Metanephros (tissue), 2 donors: ENCODE results near the gene PSMD7.

DNA sequence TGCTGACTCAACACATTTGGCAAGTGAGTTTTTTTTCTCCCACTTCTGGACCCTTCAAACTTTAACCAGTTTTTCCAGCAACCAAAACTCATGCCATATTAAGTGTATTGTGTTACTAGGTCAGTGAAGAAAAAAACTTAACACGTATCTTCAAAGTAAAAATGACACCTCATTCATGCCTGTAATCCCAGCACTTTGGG lies 5.2 kb downstream of the AP1G1 start:
- RAMPAGE, long total RNA, result no peak

DNA sequence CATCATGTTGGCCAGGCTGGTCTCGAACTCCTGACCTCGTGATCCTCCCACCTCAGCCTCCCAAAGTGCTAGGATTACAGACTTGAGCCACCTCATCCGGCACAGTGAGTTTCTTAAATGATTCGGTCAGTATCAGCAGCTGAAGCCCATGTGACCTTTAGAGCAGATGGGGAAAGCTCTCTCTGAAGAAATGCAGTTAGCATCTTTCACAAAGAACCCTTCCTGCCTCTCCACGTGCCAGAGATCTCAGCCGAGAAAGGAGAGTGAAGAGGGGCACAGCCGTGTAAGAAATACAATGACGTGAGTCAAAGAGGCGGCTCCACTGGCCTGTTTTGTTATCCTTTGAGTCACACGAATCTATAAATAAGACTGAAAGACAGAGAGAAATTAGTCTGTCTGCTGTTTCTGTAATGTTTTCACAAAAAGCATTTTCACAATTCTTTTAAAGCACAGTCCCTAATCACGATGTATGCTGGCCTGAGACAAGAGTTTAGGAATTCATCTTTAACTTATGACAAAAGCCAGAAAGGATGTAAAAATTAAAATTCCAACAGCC lies 8.0 kb upstream of the AP1G1 start:
- RAMPAGE, long total RNA, result no peak

DNA sequence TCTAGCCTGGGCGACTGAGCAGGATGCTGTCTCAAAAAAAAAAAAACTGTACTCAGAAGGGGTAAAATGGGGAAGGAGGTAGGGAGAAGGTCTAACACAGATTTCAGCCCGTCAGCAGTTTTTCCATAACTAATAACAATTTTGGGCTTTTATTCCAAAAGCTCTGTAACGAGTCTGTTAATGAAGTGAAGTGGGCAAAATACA lies 10.8 kb downstream of the ZNF821 start:
- RAMPAGE, long total RNA, result no peak

DNA sequence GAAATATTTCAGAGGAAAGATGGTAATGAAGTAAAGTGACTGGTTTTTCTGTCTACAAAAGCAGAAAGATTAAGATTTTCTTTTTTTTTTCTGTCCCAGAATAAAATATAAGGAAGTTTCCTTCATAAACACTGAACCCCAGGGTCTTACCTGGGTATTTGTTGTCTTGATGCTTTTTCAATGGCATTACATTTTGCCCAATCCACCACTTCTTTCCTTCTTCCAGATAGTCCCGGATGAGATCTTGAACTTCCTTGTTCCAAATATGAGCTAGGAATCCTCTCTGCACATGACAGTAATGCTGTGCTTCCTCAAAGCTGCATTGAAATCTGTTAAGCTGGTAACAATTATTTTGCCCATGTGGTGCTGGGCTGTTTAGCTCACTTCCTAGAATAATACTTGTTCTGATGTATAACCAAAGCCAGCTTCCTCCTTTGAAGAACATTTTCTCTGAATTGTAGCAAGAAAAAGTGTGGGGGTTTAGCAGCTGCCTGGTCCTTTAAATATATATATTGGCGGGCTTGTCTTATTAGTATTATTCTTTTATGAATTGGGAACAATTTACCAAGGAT lies 582 bp downstream of the PKD1L3 start:
- RAMPAGE, long total RNA, result no peak

- RAMPAGE, long total RNA, result no peak
These were observed 8.5 kb downstream of the DHODH start for GRCh38 chr16:72016795-72017788.

DNA sequence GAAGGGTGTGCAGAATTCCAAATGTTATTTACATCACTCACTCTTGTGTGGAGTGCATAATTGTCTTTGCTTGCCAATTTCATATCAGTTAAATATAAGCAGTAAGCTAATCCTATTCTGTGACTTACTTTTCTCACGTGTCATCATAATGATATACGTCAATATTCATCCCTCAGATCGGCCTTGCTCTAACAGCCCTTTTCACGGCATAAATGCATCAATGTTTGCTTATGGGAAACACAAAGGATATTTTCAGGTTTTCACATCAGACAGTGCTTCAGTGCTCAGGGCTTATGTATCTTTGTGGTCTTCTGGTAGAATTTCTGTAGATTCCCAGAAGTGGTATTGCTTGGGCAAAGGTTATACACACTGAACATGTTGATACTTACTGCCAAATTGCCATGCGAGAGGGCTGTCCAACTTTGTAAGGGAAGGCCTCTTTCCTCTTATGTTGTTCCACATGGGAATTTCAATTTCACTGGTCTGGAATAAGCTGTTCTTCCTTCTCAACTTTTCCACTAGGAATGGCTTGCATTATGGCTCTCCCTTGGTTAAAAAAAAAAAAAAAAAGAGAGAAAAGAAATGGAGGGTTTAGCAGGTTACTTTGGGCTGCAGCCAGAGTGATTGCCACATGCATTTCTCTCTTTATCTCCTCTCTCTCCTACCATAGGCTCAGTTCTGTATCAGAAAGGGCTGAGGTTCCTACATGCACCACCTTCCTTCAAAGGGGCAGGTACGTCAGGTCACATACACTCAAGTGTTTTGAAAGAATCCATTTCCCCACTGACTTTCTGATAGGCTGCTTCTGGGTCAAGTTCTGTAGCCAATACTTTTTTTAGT lies 19.2 kb downstream of the DHODH start:
- RAMPAGE, long total RNA, result no peak

DNA sequence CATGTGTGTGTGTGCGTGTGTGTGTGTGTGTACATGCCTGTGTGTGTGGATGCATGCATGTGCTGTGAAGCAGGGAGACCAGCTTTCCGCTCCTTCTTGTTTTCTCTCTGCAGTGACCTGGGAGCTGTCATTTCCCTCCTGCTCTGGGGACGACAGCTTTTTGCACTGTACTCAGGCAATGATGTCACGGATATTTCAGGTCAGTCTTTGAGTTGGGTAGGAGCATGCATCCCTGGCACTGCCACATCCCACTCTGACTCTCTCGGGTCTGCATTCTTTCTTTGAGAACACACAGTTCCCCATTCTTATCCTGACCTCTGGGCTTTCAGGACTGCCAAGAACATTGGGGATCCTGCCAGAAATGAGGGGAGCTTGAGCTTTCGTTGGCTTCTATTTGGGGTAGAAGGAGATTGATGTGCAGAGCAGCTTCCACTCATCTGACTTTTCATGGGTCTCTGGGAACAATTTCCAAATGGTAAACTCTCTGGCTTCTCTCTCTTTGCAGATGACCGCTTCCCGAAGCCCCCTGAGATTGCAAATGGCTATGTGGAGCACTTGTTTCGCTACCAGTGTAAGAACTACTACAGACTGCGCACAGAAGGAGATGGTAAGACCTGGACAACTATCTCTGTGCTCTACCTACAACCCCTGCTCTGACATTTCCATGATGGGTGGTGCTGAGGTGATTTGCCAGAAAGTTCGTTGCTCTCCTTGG lies 10.9 kb downstream of the HPR start:
- RAMPAGE, long total RNA, result no peak

- RAMPAGE, long total RNA, result no peak
These were observed 253.5 kb upstream of the PMFBP1 start for GRCh38 chr16:72425306-72426097.

- RAMPAGE, long total RNA, result no peak
These were observed 261.2 kb downstream of the ZFHX3 start for GRCh38 chr16:72786550-72787387.

- RAMPAGE, long total RNA, result no peak
These were observed 259.5 kb downstream of the ZFHX3 start for GRCh38 chr16:72788303-72788996.

DNA sequence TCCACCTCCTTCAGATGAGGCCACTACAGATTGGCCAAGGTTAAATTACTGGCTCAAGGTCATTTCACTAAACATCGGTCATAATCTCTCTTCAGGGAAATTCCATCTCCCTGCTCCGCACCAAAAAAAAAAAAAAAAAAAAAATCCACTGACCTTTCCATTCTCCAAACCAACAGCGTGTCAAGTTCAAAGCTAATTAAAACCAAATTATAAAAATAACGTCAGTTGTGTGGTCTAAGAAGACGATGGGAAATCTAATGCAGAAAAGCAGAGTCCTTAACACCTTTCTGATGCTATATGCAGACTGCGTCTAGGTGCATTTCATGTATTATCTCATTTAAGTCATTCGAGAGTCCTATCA lies 115.4 kb downstream of the ZFHX3 start:
- RAMPAGE, long total RNA, result no peak

GRCh38 chr16:72937128-72937930 lies 110.6 kb downstream of the ZFHX3 start:
- RAMPAGE, long total RNA, result no peak

DNA sequence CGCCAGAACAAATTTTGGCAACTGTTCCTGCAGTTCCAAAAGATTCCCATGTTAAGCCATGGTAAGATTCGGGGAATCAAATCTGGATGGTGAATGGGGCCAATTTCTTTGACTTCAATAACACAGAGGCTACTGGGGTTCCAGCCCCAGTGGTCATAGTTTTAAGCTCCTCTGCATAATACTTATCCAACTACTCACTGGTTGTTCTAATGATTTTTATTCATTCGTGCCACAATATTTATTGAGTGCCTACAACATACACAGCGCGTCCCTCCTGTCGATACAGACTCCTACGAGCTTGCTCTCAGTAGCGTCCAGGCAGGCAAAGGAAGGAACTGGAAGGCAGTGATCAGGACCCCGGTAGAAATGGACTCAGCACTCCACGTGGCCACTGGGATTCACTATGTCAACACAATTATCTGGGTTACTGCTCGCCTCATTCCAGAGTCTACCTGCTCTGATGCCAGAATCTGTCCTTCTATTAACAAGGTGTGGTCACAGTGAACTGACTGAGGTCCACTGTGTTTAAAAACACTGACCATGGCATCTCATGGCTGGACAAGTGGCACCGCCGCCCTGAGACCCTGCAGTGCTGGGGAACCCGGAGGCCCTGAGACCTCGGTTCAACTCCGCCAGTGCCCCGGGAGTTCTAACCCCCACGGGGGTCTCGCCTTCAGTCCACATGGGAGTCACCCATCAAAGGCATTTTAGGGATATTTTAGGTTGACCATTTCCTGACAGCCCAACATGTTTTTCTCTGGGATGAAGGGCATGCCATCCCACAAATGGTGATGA lies 71.5 kb downstream of the ZFHX3 start:
- RAMPAGE, long total RNA, result no peak

GRCh38 chr16:73019327-73019999 lies 28.5 kb downstream of the ZFHX3 start:
- RAMPAGE, long total RNA, result no peak

DNA sequence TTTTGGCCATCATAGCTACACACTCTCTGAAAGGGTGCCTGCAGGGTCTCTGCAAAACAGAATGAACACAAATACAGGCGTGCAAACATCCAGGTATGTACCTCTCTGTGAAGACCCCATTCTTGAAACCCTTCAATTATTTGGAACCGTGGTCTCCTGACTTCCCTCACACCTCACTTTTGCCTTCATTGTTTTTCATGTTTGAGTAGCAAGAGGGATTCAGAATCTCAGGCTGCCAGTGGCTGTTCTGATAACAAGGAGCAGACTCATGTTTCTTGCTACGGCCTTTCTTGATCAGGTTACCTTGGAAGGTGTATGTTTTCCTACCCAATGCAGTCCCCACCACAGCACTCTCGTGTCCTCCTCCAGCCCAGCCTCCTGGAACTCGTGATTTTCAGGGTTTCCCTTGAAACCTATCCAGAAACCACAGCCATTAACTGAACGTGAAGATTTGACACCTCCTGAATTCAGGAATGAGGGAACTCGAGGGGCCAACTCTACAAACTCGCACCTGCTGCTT lies 1.8 kb downstream of the ZFHX3 start:
- RAMPAGE, long total RNA, result no peak

- RAMPAGE, long total RNA, result no peak
These were observed 16.4 kb upstream of the ZFHX3 start for GRCh38 chr16:73063947-73065051.

DNA sequence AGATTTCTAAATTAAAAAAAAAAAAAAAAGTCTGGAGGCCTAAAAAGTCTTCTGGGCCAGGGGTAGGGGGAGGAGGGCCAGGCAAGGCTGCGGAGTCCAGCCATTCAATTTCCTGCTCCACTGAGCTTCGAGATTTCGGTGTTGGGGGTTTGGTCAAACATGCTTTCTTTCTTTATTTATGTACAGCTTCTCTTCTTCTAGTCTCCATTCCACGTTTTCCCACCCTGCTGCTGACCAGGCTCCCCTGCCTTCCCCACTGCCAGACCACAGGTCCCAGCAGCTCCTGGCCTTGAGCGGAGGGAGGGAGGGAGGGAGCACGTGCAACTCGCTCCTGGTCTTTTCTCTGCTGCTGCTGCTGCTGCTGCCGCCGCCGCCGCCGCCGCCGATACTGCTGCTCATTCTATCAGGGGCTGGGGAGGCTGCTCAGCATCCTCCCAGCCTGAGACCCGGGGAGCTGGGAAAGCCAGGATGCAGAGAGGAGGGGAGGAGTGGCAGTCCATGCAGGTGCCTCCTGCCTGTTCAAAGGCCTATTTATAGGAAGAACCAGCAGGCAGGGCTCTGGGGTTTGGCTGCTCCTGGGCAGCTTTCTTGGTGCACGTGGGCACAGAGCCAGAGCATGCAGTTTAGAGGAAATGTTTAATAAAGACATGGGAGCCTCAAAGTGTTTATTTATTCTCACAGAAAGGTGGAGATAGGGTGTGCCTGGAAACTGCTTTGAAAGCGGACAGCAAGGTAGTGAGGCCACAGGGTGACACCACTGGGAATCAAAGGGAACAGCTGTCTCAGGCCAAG lies 23.4 kb upstream of the ZFHX3 start:
- RAMPAGE, long total RNA, result no peak

DNA sequence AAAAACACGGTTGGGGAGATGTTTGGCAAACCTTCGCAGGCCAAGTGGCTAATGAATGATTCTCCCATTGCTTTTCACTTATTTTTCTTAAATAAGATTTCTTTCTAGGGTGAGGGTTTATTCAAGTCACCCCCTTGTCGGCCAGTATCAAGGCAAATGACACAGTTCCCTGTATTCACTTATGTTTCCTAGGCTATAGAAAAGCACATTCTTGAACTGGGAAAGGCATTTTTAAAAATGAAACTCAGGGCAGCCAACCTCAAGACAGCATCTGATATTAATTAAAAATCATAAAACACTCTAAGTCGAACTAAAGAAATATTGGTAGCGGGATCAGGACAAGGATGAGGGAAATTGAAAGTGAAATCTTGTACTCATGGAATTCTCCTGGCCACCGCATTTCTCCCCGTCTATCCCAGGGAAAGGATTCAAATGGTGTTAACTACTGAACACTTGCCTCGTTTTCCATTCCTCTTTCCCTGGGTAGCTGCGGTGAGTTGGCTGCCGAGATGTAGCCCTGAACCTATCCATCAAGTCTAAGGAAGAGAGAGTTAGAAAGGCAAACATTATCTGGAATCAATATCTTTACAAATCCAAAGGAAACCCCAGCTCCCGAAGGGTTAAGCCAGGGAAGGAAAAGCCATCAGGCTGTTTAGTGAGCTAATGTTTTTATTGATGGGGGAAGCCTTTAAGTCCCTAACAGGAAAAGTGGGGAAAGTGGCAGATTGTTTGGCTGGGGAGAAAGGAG lies 96.1 kb upstream of the ZFHX3 start:
- RAMPAGE, long total RNA, result no peak

GRCh38 chr16:73785407-73785648 lies 511.3 kb upstream of the PSMD7 start:
- RAMPAGE, long total RNA, result no peak

DNA sequence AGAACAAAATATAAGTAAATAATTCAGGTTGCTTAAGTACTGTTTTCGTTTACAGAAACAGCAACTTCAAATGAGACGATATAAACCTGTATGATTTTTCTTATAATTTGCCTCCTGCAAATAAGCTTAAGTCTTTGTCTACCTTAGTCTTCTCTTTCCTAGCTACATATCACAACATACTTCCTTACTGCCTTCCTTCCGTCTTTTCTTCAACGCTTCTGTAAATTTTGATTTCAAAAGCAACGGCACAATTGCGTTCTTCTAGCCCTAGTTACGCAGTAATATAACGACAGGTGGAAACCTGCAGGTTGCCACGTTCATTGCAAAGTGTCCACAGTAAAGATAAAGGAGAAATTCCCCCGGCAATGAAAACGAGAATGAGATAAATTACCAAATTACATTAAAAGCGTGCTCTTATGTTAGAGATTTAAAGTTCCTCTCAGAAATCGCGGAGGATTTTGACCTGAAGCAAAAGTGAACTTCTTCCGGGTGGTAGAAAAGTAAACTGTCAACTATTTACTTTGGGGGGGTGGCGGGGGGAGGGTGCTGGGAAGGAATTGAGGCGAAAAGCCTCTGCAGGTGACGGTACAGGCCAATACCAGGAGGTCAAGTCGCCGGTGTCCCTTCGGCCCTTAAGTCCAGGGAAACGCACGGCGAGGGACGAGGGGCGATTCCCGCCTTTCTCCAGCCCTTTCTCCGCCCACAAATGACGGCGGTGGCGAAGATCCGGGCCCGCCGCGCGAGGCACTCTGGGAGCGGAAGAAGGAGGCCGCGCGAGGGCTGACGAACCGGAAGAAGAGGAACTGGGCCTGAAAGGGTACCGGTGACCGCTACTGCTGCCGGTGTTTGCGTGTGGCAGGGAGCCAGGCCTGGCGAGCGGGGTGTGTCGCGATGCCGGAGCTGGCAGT lies at the start of gene PSMD7:
Gene PSMD7, plus strand, starts transcription at position 791 of the 908 bp plus-strand sequence.
- RAMPAGE, long total RNA, result start-site peak on the plus strand centred at position 810 of the sequence, 79 bp wide, 2,887 and 380 reads in 2 replicates